Colon Carcinoma Metastatic in the Lung (tissue), 2 donors: Measurements from ENCODE around the genes LPCAT2, MT2A, MT1G and MT1X.

DNA sequence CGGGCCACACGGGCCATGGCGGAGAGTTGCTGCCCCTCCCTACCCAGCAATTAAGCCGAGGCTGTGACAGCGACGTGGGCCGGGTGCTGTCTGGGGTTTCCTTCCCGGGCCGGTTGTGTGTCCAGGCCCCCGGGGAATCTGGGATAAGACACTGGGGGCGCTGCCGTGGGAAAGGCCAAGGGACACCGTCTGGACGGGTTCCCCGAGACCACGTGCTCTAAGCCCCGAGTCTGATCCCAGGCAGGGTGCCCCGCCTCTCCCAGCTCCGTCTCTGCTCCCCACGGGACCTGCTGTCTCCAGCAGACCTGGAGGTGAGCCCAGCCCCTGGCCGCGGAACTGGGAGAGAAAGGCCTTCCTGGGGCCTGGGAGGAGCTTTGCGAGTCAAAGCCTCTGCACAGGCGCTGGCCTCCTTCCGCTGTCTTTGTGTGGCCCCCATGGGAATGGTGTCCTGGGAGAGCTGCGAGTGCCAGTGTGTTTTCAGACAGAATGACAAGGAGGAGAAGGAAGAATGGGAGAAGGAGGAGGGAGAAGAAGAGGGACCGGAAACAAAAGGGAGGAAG lies 92.2 kb downstream of the IRX3 start:
- PRO-cap, 2 experiments = no peak in any of the 2 experiments

GRCh38 chr16:54287384-54288256 lies 1.0 kb upstream of the IRX3 start:
- PRO-cap, 2 experiments = no peak in any of the 2 experiments

- PRO-cap, 2 experiments = no peak in any of the 2 experiments
Measured at GRCh38 chr16:54291175-54291607, 4.6 kb upstream of the IRX3 start.

GRCh38 chr16:54411396-54411979 lies 124.9 kb upstream of the IRX3 start:
- PRO-cap, 2 experiments = no peak in any of the 2 experiments

DNA sequence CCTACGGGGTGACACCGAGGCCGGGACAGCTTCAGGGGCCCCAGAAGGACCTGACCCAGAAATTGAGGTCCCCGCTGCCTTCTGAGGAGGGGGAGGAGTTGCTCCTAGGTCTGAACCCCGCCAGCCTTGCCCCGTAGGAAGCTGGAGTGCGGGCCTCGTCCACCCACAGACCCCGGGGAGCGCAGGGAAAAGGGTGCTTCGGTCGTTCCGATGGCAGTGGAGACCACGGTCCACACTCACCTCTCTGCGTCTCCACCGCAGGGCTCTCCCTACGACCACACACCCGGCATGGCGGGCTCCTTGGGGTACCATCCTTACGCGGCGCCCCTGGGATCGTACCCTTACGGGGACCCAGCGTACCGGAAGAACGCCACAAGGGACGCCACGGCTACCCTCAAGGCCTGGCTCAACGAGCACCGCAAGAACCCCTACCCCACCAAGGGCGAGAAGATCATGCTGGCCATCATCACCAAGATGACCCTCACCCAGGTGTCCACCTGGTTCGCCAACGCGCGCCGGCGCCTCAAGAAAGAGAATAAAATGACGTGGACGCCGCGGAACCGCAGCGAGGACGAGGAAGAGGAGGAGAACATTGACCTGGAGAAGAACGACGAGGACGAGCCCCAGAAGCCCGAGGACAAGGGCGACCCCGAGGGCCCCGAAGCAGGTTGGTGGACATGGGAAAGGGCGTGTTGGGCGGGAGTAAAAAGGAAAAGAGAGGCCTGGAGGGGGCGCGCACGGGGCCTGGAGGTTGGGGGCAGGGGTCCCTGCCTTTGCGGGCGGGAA lies 1.8 kb downstream of the IRX5 start:
- PRO-cap, 2 experiments = no peak in any of the 2 experiments

- PRO-cap, 2 experiments = no peak in any of the 2 experiments
Measured at GRCh38 chr16:54936468-54937064, 5.9 kb downstream of the IRX5 start.

- PRO-cap, 2 experiments = no peak in any of the 2 experiments
Measured at GRCh38 chr16:54940521-54940972, 9.9 kb downstream of the IRX5 start.

DNA sequence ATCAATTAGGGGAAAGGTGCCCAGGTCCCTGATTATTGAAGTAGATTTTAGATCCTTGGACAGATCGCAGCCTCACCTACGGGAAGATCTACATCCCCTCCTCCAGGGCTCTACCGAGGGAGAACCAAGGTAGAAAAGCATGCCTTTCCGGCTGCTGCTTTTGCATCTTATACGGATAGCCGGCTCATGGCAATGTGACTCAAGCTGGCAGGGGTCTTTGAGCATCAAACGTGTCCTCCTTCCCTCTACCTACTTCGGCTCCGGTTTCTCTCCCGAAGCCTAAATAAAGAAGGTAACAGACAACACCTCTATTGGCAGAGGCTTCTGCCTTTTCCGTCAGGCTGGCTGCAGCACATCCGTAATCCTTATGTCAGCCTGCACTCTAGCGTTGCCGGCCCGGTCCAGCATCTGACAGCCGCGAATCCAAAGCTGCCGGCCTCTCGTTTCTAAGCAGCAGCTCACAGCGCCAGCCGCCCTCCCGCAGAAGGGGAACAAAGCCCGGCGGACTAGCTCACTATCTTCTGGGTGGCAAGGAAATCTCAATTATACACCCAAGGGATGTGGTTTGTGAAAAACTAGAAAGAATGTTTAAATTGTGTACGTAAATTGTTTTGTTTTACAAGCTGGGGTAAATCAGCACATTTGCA lies 47.0 kb downstream of the IRX6 start:
- PRO-cap, 2 experiments = no peak in any of the 2 experiments

DNA sequence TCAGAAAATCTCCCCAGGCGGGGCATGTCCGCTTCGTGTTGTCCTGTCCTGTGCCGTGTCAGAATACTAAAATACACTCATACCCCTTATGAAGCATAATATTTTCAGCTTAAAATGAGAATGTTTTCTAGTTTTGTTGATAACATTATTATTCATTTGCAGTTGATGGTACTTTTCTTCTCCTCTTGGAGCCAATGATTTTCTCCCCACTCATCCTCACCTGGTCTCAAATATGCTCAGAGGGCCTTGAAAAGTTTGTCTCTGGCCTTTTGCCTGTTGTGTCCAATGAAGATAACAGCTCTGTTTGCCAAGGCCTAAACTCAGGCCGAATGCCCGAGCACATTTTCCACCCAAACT lies 48.6 kb downstream of the IRX6 start:
- PRO-cap, 2 experiments = no peak in any of the 2 experiments

- PRO-cap, 2 experiments = no peak in any of the 2 experiments
Measured at GRCh38 chr16:55444489-55445252, 34.3 kb upstream of the MMP2 start.

GRCh38 chr16:55508760-55509527 lies at the start of gene LPCAT2:
Gene LPCAT2, plus strand, starts transcription at chr16:55509072.
- PRO-cap, 2 experiments = peak in 2 of 2 experiments; most common plus-strand start chr16:55509072 (in 1)

- PRO-cap, 2 experiments = no peak in any of the 2 experiments
Measured at GRCh38 chr16:56191987-56192565, 787 bp downstream of the GNAO1 start.

- PRO-cap, 2 experiments = no peak in any of the 2 experiments
Measured at GRCh38 chr16:56368906-56369802, 56.2 kb downstream of the AMFR start.

DNA sequence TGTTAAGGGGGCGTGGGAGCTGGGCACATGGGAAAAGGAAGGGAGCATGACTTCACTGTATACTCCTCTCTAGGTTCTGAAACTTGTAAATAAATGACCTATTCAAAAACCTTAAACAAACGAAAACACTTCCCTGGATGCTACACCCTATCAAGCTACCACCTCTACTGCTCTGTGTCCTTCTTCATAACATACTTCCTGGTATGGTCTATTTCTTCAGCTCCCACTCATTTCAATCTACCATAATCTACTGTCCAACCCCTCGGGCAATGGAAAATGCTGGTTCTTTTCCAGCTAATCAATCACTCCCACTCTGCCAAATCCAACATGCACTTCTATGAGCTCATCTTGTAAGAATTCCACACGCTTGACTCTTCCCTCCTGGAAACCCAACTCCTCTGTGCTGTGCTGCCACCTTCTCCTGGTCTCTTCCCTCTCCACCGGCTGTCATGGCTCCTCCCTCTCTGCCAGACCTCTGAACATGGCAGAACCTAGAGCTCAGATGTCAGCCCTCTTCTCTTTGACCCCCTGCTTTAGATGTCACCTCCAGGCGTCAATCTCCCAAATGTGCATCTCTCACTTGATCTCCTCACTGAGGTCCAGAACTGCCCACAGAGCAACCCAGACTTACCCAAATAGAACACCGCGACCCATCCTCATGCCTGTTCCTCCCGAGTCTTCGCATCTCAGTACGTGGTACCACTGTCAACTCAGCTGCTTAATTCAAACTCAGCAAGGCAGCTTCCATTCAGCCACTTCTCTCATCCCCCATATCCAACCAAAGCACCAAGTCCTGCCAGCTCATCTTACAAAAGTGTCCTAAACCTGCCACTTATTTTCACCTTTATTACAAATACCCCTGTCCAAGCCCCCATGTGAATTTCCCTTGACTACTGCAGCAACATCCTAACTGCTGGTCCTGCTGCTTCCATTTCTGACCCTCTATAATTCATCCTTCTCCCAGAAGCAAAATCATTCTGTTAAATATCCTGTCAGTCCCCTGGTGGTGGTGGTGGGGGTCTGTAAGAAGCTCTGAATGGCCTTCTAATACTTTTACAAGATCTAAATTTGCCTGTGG lies 42.1 kb downstream of the AMFR start:
- PRO-cap, 2 experiments = no peak in any of the 2 experiments

GRCh38 chr16:56518472-56518971 lies 1.3 kb downstream of the BBS2 start:
- PRO-cap, 2 experiments = no peak in any of the 2 experiments

DNA sequence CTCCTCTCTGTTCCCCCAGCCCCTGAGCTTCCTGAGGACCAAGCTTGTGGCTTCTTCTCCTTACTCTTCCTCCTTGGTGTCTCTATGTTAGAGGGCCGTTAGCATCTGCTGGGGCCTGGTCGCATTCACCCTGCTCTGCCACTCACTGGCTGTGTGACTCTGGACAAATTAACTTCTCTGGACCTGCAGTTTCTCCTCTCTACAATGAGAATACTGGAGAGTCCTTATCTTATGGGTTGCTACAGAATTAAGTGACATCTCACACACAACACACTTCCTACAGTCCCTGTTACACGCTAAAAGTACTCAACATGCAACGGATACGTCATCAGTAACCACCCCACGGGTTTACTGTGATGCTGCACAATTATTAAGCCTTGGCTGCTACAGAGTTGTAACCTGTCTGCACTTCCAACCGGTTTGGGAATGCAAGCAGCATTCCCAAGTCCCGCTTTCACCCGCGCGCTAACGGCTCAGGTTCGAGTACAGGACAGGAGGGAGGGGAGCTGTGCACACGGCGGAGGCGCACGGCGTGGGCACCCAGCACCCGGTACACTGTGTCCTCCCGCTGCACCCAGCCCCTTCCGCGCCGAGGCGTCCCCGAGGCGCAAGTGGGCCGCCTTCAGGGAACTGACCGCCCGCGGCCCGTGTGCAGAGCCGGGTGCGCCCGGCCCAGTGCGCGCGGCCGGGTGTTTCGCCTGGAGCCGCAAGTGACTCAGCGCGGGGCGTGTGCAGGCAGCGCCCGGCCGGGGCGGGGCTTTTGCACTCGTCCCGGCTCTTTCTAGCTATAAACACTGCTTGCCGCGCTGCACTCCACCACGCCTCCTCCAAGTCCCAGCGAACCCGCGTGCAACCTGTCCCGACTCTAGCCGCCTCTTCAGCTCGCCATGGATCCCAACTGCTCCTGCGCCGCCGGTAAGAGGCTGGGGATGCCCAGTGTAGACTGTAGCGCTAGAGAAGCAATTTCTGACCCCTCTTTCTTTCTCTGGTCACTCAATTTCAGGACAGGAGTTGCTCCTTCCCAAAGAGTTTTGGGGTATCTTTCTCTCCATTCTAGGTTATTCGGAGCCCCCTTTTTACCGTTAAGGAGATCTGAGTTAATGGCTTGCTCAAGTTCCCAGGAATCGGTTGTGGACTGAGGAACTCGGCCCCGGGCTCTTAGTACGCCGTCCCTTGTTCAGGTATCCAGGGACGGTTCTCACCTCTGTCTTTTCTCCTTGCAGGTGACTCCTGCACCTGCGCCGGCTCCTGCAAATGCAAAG lies at the start of gene MT2A:
TSS of gene MT2A (plus strand) at position 816 of the 1,262 bp plus-strand sequence.
- PRO-cap, 2 experiments = peak in 2 of 2 experiments; most common plus-strand start position 816 of the sequence (in 2); most common minus-strand start position 632 of the sequence (in 1)

DNA sequence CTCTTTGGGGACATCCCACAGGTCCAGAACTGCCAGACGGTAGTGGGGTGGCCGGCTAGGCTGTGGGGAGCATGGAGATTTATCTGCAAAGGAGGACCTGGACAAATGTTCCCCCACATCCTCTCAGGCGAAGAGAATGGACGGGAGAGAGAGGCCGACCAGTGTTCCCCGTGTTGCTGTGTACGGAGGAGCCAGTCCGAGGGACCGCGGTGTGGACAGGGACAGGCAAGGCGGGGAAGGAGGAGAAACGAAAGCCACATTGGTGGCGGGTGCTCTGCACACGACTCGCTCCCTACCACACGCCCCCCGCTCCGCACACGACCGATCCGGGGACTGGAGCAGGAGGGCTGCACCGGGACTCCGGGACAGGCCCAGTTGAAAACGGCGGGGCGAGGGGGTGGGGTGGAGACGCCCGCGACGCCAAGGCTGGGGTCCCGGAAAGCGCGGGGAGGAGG lies 526 bp upstream of the MT1M start:
- PRO-cap, 2 experiments = peak in 2 of 2 experiments; most common minus-strand start position 335 of the sequence (in 2)

DNA sequence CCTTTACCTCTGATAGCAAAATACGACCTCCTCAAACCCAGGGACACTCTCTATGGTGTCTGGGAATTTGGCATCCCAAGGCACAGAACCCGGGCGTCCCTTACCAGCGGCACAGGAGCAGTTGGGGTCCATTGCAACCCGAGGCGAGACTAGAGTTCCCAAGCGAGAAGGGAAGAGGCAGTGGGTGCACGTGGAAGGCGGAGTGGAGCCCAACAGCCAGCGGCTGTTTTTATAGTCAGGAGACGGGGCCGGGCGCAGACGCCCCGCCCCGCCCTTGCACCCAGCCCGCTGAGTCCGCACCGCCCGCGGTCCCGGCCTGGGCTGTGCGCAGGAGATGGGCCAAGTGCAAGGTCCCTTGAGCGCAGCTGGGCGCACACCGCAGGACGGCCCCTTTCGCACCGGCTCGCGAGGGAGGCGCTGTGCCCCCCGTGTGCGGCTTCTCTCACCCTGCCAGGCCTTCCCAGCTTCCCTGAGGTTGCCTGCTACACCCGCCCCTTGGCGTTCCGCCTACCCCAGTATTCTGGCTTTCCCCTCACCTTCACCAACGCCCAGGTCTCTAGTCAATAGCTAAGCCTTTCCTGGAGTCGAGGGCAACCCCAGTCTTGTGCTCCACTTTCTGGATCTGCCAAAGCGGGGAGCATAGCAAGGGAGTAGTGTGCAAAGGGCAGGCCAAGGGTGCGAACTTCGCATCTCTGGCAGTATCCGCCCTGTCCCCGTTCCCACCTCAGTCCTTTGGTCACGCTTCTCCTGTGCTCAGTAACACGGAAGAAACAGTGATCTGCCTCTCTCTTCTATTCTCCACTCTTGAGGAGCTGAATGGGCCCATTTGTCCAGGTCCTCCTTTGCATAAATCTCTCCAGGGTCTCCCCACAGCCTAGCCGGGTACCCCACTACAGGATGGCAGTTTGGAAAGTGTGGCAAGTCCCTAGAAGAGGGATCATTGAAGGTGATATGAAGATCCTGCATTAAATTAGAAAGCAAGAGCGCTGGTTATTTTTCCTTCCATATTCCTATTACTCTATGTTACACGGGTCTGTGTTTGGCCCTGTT lies at the start of gene MT1G:
TSS of gene MT1G (minus strand) at position 204 of the 1,050 bp plus-strand sequence.
- PRO-cap, 2 experiments = peak in 2 of 2 experiments; most common plus-strand start position 342 of the sequence (in 1); most common minus-strand start position 204 of the sequence (in 2)

DNA sequence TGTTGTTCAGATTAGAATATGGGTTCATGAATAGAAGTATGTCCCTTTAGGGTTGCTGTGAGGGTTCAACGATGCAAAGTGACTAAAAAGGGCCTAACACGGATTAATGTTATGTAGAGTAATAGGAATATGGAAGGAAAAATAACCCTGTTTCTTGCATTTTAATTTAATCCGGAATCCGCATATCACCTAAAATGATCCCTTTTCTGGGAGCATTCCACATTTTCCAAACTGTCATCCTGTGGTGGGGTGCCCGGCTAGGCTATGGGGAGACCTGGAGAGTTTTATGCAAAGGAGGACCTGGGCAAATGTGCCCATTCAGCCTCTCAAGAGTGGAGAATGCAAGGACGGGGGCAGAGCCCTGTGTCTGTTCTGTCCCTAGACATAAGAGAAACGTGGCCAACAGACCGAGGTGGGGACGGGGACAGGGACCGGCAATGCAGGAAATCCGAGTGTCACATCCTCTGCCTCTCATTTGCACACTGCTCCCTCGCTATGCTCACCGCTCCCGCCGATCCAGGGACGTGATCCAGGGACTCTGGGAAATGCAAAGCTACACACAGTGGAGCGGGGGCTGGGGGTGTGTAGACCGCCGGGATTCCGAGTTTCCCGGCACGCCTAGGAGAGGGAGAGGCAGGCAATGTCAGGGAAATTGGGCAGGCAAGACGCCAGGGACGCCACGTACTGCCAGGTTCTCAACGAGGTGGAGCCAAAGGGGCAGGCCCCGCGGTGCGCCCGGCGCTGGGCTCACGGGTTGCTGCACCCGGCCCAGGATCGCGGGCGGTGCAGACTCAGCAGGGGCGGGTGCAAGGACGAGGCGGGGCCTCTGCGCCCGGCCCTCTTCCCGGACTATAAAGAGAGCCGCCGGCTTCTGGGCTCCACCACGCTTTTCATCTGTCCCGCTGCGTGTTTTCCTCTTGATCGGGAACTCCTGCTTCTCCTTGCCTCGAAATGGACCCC lies at the start of gene MT1X:
TSS of gene MT1X (plus strand) at position 881 of the 960 bp plus-strand sequence.
- PRO-cap, 2 experiments = peak in 2 of 2 experiments; most common plus-strand start position 881 of the sequence (in 2); most common minus-strand start position 686 of the sequence (in 1)

- PRO-cap, 2 experiments = no peak in any of the 2 experiments
Measured at GRCh38 chr16:56750086-56750449, 20.1 kb downstream of the NUP93 start.